Gallbladder (tissue), 1 donor: ENCODE data around the gene SALL4.

DNA sequence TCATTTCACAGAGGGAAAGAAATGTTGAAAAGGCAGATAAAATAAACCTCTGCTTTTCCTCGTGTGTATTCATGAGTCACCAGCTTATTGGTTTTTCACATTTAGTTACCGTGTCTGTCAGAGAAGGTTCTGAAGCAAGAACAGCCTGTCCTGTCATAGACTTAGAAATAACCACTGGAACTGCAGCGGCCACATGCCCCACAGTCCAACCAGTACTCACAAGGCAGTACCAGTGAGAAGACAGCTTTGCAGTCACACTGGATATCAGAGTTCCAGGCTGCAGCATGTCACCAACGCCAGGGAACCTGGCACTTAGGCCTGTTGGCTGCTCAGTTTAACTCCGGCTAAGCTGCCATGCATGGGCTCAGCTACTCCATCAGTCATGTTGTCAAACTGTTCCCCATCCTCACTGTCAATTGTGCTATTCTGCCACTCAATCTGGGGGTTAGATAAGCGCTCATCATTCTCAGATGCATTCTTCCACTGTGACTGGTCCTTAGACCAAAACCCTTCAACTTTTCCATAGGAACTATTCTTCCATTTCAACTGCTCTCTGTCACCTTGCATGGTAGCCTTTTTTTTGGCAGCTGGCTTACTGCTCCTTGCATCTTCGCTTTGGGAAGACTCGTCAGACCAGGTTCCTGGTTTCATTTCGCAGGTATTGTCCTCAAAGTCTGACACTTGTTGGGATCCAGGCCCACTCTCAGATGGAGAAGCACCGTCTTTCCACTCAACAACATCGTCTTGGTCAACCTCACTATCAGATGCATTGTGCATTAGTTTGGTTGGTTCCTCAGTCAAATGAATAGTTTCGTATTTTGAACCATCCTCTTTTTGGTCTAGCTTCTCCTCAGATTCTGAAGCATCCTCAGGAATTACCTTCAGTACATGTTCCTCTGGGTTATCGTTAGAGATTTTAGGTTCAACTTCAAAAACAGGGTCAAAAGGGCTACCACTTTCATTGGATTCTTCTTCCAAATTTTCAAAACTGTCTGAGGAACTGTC lies 39.8 kb downstream of the ADNP start:
- PRO-cap, result no peak

DNA sequence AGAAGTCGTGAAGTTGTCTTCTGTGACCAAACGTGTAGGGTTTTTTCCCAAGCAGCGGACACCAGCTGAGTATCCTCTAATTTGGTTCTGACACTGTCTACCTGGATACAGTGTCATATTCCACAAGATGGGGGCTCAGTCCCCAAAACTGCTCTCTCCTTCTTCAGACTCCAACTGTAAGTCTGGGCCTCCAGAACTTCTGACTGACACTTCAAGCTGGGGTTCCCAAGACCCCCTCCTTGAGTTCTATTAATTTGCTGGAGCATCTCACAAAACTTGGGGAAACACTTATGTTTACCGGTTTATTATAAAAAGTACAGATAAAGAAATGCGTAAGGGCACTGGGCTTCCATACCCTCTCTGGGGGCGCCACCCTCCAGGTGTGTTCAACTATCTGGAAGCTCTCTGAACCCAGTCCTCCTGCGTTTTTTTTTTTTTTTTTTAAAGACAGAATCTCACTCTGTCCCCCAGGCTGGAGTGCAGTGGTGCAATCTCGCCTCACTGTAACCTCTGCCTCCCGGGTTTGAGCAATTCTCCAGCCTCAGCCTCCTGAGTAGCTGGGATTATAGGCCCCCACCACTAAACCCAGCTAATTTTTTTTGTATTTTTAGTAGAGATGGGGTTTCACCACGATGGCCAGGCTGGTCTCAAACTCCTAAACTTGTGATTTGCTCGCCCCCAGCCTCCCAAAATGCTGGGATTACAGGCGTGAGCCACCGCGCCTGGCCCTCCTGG lies 8.9 kb downstream of the ADNP start:
- PRO-cap, result no peak

DNA sequence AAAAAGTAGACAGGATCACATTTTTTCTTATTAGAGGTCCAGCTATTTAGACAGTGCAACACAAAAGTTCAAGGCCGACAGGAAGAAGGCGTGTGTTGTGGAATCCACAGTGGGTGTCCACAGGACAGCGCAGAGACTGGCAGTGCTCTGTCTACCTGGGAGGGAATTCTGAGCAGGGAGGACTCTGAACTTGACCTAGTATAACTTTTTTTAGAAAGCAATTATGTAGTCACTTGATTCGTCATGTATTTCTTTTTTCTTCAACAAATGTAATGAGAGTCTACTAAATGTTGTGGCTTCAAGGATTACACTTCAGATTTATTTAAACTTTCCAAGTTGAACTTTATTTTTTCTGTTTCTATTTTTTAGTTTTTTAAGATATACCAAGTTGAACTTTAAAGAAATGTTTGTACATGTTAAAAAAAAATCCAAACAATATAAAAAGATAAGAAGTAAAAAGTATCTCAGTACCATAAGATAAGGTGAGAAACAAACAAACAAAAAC lies 25.7 kb downstream of the MOCS3 start:
- PRO-cap, result unidirectional peak, minus-strand start at position 170 of the sequence

GRCh38 chr20:51400228-51400909 lies 142.2 kb downstream of the NFATC2 start:
- PRO-cap, result bidirectional peak, plus-strand start at chr20:51400624, minus-strand start at chr20:51400542

GRCh38 chr20:51412814-51413395 lies 129.6 kb downstream of the NFATC2 start:
- PRO-cap, result no peak

DNA sequence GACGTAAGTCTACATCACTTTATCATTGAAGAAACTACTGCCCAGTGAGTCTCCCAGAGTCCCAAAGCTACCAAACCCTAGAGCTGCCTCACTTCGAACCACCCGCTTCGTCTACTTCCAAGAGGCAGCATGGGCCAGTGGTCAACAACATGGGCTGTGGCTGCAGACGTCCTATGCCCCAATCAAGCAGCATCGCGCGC lies 35.0 kb downstream of the NFATC2 start:
- PRO-cap, result no peak

DNA sequence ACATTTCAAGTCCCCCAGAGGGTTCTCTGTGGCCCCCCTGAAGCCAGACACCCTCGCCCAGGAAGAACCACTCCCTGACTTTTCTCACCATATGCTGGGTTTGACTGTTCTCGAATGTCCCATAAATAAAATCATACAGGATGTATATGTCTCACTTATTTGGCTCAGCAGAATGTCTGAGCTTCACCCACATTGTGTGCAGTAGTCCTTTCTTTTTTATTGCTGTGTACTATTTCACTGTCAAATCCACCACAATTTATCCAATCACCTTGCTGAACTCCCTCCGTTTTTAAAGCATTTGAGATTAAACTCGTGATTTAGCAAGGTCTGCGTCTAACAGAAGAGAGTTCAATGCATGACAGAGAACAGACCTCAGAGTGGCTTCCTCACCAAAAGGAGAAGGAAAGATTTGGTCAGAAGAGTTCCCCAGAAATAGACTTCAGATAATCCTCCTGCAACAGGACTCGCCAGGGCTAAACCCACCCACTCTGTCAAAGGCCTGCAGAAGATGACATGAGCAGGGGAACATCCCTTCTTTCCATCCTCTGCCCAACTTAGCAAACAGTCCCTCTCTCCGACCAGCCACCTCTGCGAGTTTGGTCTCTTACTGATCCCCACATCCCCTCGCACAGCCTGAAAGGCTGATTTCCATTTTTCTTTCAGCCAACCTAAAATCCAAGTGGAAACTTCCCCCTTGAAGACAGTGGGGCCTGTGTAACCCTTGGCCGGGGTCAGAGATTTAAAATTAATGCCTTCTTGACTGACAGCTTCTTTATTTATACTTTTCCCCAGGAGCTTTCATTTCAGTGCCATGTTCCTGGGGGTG lies 7.6 kb downstream of the NFATC2 start:
- PRO-cap, result no peak

GRCh38 chr20:51583500-51584000 lies 41.0 kb upstream of the NFATC2 start:
- PRO-cap, result no peak

GRCh38 chr20:51630924-51632201 lies 88.8 kb upstream of the NFATC2 start:
- PRO-cap, result bidirectional peak, plus-strand start at chr20:51631628, minus-strand start at chr20:51631388

DNA sequence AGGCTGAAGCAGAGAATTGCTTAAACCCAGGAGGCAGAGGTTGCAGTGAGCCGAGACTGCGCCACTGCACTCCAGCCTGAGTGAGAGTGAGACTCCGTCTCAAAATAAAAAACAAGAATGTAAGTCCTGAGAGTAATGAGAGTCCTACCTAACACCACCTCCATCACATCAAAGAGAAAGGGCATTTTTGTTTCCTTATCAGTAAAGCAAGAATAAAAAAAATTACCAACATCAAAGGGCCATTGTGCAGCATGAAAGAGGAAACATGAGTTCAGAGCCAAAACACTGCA lies 7.3 kb downstream of the ATP9A start:
- PRO-cap, result no peak

DNA sequence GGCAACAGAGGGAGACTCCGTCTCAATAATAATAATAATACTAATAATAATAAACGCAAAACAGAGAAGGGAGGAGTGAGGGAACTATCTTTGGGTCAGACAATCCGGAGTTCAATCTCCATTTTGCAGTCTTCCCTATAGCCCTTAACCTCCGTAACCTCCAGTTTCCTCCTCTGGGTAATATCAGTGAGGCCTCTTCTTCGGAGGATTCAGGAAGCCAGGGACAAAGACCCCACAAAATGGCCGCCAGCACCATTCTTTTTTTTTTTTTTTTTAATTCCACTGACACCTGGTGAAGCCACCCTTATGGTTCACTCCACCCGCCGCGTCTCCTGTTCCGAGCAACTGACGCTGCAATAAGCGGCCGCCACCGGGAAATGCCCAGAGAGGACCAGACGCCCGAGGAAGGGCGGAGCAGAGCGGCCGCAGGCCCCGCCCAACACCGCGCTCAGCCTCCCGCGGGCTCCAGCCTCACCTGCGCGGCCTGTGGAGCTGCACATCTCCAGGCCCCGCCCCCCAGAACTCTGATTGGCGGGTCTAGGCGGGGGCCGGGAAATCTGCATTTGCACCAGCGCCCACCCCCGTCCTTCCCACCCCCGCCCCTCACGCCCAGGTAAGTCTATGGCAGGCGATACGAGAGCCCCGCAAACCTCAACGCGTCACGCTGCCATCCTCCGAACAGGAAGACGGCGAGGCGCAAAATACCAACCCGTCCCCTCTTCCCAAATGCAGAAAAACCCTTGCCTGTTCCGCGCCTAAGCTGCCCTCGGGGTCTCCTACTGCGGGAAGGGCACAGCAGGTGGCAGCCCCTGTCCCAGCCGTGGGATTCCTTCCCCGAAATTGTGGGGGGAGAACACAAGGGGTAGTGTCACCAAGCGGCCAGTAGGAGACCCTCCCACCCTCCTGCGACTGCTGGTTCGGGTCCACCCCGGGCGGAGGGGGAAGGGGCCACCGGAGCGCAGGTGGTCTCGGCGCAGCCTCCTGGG lies 1.1 kb downstream of the ATP9A start:
- PRO-cap, result bidirectional peak, plus-strand start at position 622 of the sequence, minus-strand start at position 350 of the sequence; bidirectional peak, plus-strand start outside the sequence, minus-strand start at position 842 of the sequence

GRCh38 chr20:51802110-51802888 lies at the start of gene SALL4:
TSS of gene SALL4 (minus strand) at chr20:51802521.
- PRO-cap, result no peak

- PRO-cap, result no peak
These were observed 86.7 kb downstream of the ZFP64 start for GRCh38 chr20:52104582-52105539.

- PRO-cap, result no peak
These were observed 107.5 kb downstream of the TSHZ2 start for GRCh38 chr20:53079685-53080099.

DNA sequence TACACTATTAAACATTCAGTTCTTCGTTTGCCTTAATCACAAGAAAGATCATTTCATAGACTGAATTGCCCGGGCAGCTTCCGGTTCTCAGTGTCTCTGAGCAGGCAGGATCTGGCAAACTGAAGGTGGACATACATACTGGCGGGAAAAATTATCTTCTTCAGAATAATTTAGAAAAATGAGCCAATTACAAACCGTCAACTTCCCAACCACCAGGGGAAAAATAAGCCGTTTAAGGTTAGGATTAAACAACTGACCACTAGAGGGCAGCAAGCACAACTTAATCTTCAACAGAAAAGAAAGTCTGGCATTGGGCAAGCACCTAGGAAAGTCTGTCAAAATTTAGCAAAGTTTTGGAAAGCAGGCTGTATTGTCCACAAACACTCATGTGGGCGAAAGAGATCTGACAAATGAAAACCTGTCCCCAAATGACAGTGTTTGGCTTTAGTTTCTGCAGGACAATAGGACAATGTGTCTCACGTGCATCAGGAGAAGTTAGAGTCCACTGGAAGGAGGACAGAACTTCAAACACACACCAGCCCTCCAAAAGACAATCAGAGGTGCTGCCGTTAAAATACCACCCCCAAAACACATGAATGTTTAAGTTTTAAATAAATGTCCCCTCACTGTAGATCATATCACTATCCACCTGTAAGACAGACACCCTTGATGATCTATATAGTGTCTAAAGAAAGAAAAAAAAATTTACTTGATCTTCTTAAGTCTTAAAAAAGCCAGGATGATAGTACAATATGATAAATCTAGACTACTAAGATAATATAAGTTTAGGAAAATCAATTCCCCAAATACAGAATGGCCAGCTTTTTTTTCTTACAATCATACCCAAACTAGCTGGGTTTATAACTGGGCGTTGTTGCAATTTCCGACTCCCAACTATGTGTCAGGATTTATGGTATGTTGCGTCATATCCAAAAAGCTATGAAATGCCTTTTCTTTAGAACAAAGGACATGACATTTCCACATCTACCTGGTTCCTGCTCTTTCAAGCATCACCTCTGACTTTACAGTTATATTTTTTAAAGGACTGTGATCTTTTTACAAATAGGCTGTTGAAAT lies 14.6 kb downstream of the ZNF217 start:
- PRO-cap, result no peak

DNA sequence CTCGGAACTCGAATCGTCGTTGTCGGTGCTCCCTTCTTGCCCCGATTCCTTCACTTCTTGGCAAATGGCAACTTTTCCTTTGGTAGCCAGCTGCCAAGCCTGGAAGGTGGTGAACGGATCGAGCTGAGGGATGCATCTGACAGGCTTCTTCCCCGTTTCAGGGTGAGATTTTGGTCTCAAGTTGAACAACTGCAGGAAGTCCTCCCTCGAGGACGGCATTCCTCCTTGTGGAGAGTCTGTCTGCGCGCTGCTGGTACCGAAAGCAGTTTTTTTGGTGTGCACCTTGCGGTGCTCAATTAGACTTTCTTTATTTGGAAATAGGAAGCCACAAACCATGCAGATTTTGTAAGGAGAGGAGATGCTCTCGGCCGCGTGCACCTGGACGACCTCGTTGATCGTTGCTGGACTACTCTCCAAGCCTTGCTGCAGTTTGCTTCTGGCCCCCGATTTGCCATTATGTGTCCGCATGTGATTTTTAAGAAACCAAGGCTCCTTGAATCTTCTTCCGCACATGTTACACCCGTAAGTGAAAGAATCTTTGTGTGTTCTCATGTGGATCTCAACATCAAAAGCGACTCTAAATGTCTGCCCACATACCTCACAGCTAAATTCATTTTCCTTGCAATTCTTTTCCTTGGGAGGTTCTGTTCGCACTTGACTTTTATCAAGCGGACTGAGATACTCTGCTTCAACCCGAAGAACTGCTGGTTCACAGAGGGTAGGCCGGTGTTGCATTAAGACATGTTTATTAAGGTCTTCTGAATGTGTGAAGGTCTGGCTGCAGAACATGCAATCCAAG lies 11.6 kb downstream of the ZNF217 start:
- PRO-cap, result no peak

- PRO-cap, result no peak
These were observed 1.5 kb upstream of the ZNF217 start for GRCh38 chr20:53595041-53595572.

DNA sequence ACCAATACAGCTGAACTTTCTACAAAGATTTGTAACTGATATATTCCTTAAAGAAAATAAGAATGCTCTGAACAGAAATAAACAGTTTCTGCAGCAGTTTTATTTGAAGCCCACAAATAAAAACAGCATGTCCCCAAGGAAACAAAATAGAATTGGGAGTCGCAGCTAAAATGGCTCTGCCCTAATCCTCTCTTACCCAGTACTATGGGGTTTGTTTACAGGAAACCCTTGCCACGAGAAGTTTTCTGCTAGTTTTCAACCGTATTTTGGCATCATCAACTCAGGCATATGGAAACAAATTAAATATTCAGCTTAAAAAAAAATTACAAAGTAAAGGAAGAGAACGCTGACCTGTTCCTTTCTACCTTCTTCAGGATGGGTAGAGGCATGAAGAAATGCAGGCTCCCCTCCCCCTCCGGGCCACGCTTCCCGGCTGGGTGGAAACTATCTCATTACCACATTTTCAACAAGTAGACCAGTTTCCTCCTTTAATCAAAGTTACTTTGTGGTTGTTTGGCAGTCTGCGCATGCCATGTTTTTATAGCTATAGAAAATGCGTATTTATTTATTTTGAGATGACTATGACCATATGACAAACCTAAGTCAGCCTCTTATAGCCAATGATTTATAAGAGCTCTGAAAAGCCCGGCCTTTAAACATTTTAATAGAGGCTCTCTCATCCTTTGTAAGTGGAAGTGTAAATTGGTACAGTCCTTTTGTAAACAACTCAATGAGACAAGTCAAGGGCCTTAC lies 15.9 kb upstream of the ZNF217 start:
- PRO-cap, result no peak

DNA sequence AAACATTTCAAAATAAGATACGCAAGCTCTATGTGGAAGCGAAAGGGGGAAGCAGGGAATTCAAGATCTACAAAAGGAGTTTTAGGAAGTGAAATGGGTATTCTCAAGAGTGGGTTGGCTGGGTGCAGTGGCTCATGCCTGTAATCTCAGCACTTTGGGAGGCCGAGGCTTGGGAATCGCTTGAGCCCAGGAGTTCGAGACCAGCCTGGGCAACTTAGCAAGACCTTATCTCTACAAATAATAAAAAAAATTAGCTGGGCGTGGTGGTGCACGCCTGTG lies 103.2 kb upstream of the ZNF217 start:
- PRO-cap, result no peak

DNA sequence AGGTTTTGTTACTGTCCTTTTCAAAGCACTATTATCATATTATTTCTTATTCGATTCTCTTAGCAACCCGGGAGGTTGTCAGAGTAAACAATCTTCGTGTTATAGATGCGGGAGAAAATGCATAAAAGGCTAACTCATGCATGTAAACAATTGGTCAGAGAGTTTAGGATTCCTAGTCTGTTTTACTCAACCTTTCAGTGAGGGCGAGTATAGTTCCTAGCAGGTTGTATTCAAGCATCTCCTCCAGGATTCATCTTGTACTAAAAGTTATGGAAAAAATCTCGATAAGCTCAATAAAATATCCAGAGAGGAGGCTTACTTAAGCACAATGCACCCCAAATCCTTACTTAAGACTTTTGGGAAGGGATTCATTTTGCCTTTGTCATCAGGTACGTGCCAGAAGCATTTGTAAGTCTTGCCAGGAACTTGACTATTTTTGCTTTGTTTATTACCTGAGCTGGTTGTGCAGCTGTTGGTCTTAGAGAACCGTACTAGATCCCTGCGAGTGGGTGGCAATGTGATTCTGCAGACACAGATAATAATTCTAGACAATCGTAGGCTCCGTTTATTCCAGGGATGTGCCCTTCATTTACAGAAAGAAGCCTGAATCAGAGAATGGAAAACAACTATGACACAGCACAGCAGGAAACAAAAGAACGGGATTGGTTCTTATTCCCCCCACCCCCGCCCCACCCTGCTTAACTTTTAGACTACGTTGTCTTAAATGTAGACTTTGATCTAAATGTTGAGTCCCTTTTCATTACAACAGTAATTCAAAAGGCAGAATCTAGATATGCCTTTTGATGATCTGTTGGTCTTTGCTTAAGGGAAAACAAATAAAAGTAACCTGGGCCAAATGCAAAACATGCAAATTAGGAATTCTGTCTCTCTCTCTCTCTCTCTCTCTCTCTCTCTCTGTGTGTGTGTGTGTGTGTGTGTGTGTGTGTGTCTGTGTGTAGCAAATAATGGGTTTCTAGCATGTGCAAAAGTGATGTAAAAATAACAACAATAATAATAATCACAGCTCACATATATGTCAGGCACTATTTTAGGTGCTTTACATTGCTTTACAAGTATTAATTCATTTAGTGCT lies 159.9 kb upstream of the ZNF217 start:
- PRO-cap, result no peak